Skin of body (tissue), 2 donors: ENCODE data around the gene BMP10.

DNA sequence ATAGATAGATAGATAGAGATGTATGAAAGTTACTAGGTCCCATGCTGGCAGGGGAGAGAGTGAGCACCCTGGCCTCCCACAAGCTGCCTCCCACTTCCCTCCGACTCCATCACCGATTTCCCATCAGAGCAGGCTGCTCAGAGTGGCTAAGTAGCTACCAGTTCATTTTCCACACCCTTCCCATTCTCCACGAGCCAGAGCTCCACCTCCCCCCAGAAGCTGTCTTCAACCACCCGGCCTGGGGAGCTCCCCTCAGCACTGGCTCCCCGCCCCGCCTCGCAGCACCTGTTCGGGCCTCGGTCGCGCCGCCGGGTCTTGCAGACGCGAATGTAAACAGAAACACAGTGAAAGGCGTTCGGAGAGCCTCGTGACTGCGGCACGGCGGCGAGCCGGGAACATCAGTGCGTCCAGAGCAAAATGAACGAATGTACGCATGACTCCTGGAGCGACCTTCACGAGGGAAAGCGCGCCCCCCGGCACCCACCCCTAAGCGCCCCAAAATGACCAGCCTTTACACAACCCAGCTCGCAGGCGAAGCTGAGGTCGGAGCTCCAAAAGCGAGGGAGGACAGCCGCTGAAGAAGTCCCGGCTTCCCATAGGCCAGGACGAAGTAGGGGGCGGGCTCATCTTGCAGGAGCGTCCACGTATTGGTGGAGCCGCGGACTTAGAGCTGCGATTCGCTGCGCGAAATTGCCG lies 438 bp upstream of the CEP68 start:
- RAMPAGE, long total RNA, result no peak

DNA sequence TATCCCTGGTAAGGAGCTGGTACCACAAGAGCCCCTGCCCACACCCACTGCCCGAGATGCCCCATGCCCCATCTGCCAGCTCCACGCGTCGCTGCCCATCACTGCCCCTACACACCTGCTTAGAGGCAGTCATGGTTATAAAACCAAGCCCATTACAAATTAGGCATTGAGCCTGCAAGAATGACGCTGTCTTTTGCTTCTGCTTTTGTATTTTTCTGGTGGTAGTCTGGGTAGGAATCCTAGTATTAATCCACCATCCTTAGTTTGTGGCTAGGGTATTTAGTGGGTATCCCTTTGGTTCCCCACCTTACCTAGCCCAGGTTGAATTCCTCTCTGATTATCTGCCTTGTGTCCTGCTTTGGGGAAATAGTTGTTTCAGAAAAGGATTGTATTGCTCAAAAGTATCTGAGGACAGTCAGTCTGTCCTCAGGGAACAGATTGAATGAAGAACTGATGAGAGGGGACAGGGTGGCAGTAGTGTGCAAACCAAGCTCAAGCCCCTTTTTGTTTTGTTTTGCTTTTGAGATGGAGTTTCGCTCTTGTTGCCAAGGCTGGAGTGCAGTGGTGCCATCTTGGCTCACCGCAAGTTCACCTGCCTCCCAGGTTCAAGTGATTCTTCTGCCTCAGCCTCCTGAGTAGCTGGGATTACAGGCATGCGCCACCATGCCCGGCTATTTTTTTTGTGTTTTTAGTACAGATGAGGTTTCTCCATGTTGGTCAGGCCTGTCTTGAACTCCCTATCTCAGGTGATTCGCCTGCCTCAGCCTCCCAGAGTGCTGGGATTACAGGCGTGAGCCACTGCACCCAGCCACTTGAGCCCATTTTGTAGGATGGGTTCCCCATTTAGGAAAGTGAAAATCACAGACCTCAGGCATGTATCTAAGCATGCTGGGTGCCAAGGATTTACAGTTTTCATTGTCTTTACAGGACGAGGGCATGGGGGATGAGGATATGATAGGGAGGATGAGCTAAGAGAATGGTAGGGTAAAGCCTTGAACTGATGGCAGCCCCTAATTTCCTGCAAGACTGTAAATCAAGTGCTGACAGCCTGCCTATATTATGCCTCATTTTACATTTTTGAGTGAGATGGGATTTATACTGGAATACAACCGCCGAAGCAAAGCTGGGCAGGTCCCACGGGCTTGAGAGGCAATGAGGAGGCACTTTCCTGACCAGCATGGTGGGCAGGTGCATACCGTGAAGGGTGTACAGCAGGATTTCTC lies 22.2 kb downstream of the CEP68 start:
- RAMPAGE, long total RNA, result no peak

GRCh38 chr2:65130377-65130987 lies 576 bp upstream of the RAB1A start:
- RAMPAGE, long total RNA, result no peak

- RAMPAGE, long total RNA, result no peak
These were observed 88.6 kb downstream of the ACTR2 start for GRCh38 chr2:65316037-65316777.

DNA sequence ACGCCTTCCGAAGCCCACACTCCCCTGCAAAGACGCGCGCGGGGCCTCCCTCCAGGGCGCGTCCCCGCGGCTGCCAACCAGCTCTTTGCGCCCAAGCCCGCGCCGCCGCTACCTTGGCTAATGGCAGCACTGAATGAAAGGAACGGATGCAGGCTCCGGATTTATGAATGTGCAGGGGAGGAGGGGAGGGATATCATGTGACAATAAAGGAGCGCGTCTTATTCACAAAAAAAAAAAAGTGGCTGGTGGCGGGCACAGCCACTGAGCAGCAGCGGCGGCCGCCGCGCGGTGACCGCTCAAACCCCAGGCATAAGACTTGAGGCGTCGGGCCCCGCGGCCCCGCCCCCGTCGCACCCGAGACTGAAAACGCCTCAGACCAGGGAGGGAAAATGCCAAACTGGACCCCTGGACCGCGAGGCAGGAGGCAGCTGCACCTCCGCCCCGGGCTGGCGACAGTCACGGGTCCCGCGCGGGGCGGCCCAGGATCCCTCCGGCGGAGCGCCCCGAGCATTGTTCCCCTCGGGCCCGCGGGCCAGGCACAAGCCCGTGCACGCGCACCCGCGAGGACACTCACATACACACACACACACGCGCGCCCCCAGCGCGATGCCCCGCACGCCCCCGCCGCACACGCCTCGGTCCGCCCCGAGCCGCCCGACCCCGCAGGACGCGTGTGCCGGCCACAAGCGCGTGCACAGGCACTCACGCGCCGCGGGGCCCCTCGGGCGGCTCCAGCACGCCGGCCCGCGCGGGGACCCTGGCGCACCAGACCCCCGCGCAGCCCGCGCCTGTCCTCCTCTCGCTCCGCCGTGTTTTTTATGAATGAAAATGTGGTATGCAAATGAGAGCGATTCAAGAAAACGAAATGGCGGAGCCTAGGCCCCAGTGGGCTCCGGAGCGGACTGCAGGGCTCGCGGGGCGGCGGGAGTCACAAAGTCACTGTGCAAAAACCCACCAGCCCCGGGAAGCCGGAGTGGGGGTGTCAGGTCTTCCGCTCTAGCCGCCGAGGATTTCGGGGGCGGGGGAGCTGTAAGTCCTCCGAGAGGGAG lies 1.4 kb downstream of the SPRED2 start:
- RAMPAGE, long total RNA, result no peak

DNA sequence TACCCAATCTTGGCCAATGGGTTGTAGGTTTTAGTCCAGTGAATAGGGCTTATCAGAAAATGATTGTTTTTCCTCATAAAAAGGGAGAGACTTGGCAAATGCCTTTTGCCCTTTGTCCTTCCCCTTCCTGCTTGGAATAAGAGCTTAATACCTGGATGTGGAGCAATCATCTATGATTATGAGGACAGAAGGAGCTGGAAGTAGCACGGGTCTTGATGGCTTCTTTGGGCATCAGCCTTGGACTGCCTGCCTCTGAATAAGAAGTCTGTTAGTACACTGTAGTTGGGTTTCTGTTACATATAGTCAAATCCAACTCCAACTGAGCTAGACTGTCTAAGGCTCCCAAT lies 23.1 kb upstream of the SPRED2 start:
- RAMPAGE, long total RNA, result no peak

- RAMPAGE, long total RNA, result no peak
These were observed 26.5 kb upstream of the SPRED2 start for GRCh38 chr2:65458863-65459332.

- RAMPAGE, long total RNA, result no peak
These were observed 386.8 kb upstream of the SPRED2 start for GRCh38 chr2:65819031-65819741.

- RAMPAGE, long total RNA, result no peak
These were observed 427.9 kb upstream of the MEIS1 start for GRCh38 chr2:66007103-66007318.

DNA sequence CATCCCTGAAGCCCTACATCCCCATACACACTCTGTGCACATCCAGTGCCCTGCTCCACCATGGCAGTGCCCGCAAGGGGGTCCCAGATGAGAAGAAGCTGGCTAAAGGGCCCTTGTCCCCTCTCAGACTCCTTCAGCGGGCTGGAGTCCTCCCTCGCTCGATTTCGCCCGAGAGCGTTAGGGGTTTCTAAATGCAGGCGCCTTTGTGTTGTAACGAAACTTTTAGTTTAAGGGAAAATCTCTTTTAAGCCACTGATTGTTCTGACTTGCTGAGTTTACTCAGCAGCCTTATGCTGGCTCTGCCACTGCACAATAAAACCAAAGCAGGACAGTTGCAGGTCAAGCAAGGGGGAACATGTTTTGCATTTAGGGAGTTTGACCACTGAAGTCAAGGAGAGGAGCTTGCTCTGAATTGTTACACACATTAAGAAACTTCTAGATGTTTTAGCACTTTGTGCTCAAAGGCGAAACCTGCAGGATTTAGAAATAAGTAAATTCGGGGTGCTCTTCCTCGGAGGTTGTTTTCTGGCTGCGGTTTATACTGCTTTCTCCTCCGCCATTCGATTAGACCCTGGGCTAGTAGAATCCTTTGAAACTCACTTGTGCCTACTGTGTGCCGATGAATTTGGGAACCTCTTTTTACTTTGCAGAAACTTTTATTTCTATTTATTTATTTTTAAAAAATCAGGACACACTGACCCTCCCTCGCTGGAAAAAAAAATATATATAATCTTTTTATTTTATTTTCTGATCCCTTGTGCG lies 3.4 kb downstream of the MEIS1 start:
- RAMPAGE, long total RNA, result no peak

DNA sequence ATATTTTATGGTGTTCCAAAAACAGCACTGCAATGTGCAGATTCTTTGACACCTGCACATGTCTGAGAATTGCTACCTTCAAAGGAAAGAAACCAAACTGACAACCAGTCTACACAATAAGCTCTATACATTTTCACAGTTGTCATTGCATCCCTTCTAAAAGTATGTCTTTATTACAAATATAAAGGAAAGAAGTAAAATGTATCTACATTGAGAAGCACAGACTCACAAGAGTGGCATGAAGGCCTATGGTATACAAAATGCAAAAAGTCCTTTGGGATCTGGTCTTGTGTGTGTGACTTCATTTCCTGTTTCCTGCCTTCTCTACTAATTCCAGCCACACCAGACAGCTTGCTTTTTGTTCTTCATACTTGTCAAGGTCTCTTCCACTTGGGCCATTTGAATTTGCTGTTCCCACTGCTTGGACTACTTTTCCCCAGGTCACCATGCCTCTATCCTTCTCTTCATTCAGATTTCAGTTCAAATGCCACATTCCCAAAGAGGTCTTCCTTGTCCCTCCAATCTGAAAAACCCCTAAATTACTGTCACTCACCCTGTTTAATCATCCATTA lies 6.3 kb downstream of the DNAAF10 start:
- RAMPAGE, long total RNA, result no peak

DNA sequence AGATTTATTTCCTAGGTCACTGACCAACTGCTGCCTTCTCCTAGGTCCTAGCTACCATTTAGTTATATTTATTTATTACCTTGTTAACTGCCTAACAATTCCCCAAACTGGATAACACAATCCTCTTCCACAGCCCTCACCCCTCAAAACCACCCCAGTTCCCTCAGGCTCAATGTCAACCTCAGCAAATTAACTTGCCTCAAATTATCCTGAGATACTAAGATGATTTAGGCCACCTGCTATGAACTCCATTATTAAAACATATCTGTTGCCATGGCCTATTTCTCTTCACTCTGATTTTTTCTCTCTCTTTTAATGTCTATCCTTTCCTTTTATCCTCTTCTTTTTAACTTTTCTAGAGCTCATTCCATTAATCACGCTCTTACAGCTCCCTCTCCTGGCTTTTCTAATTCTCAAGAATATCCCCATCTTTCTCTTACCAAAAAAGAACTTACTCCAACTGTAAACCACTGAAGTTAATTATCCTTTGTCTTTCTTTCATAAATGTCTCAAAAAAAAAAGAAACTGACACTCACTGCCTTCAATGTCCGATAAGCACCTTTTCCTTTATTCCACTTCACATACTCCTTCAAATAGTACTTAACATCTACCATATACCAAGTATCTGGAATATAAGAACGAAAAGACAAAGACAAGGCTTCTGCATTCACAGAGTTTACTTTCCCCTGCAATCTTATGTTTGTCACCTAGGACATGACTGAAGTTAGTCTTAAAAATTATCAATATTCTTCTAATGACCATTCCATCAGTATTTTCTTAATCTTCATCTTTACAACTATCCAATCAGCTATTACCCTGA lies 7.9 kb downstream of the PPP3R1 start:
- RAMPAGE, long total RNA, result no peak

DNA sequence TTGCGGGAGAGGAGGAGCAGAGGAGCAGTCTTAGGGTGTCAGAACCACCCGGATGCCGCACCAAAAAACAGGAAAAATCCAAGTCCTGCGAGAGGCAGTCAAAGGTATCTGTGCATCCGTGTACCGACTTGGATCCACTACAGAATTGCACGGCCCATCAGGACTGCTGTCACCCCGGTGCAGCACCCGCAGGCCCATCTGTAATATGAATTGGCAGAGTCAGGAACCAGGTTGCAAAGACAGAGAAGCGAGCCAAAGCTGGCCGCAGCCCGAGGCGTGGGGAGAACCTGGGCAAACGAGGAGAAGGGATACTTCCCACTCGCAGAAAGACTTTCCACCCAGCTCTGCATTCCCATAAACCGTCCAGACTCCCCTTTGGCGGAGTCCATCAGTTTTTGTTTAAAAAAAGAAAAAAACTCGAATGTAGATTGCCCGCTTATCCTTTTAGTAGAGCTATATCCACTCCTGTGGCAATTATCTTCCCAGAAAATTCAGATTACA lies 658 bp upstream of the PPP3R1 start:
- RAMPAGE, long total RNA, result no peak

- RAMPAGE, long total RNA, result no peak
These were observed 253 bp upstream of the CNRIP1 start for GRCh38 chr2:68320025-68320379.

DNA sequence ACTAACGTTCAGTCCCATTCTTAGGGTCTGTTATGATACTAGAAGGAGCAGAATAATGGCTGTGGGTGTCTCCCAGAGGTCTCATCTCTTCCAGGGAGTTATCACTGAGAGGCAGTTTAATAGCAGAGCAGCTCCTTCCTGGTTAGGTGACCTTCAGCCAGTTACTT lies 40.7 kb downstream of the FBXO48 start:
- RAMPAGE, long total RNA, result no peak

DNA sequence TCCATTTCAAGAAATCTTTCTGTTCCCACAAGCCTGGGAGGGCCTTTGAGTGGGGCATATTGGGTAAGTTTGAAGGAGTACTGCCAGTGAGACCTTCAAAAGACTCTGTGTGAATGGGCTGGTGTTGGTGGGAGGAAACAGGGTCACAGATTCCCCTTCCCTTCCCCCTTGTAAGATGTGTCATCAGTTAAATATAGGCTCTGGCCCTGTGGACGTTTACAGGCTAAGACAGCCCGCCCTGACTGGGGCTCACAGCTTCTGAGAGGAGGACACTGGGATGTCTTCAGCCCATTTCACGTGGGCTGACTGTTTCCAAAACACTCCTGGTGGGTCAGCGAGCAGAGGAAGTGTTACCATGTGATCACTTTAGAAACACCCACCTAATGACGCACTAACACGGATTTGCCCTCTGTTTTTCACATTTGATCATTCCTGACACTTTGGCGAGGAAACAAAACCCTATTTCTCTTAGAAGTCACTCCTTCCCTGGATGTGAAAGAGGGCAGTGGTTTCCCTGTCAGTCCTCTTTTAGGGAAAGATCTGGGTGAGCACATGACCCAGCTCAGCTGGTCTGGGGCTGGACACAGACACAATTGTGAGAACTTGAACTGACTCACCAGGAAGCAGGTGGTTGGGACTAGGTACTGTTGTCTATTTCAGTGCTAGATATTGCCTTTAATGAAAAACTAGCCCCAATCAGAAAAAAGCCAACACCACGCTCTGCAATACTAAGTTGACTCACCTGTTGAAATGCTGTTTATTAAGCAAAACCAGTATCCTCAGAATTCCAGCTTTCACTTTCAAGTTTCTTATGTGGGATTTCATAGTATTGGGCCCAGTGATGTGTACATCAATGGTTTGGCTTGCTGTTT lies 38.9 kb downstream of the BMP10 start:
- RAMPAGE, long total RNA, result no peak

DNA sequence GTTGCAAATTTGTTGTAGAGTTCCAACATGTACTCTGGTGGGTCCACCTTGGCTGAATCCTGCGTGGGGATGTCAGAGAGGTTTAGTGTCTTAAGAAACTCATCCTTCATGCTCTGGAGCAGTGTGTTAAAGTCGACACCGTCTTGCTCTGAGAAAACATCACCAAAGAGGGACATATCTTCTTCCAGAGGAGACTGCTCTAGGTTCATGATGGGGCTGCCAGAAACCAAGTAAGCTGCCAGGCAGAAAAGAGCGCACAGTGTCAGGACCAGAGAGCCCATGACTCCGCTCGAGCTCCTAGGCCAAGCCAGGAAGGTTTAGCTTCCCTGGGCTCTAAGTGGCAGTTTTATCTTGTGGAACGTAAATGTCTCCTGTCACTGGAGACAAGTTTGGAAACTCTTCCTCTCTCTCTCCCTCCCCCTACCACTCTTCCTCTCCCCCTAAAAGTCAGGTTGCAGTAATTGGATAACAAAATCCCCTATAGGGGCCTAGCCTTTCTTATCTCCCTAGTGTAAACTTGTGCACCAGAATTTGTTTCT lies at the start of gene BMP10:
BMP10 (minus strand) TSS at position 320 of the 539 bp plus-strand sequence.
- RAMPAGE, long total RNA, result no peak

- RAMPAGE, long total RNA, result no peak
These were observed 33.2 kb downstream of the ANTXR1 start for GRCh38 chr2:69046125-69046726.

DNA sequence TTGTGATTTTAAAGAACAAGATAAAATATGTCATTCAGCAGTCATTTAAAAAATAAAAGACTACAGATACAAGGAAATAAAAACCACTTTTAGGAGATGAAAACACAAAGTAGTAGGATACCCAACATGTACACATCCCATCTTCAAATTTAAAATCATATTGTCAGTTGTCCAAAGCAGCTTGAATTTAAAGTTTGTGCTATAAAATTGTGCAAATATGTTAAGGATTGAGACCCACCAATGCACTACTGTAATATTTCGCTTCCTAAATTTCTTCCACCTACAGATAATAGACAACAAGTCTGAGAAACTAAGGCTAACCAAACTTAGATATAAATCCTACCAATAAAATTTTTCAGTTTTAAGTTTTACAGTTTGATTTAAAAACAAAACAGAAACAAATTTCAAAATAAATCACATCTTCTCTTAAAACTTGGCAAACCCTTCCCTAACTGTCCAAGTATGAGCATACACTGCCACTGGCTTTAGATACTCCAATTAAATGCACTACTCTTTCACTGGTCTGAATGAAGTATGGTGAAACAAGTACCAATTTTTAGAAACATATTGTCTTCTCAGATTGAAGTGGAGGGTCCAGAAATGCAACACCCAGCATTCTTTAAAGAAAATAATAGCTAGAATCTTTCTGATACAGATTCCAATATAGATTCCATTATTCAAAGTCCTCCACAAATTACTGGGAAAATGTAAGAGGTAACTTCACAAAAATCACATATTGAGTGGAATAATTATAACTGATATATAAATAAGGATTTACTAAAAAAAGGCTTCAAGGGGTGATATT lies 61.5 kb downstream of the GFPT1 start:
- RAMPAGE, long total RNA, result no peak

DNA sequence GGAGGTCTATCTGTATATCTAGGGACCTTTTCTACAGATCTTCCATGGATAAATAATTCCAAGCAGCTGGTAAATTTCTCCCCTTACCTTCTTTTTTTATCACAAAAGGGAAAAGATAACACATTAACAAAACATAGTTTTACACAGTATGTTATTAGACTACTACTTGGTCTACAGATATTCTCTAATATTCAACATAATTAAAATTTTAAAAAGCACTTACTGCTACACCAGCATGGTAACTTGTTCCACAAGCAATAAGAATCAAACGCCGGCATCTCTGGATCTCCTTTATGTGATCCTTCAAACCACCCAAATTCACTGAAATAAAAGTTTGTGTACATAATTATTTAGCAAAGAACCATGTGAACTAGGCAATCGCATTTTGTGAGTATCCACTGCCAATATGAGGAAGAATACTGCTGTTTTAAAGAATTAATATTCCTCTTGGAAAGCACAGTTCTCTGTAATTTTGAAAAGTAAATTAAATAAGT lies 45.1 kb downstream of the GFPT1 start:
- RAMPAGE, long total RNA, result no peak